ENCODE measurements around a stretch of chr2.

DNA sequence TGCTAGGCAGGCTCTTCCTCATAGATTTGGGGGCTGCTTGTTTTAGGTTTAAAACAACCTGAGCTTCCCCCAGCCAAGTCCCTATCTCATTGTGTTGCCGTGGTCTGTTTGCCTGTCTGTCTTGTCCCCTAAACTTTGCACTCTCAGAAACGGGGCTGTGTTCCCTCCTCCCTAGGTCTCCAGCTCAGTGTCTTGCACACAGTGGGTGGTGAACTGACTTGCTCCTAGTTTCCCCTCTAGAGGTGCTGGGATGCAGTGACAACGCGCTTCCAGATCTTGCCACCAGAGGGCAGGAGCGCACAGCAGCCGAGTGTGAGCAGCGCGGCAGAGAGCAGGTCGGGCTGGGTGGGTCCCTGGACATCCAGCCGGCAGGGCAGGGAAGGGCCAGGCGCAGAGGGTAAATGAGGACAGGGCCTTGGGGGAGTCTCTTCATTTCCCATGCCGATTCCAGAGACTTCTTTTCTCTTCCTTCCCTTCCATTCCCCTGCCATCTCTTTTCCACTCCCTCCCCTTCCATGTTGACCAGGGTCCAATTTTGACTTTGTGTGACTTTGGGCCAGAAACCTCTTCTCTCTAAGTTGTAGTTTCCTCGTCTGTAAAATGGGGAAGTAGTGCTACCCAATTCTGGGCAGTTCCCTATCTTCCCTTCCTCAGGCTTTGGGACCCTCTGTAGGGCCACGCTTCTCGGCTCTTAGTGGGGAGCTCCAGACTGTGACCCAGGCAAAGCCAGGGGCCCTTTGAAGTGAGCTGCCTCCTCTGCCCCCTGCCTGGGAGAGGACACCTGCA lies 43.5 kb upstream of the TAF1B start:
- RRBS = no CpG with 5 or more reads among the region's 15 CpGs

DNA sequence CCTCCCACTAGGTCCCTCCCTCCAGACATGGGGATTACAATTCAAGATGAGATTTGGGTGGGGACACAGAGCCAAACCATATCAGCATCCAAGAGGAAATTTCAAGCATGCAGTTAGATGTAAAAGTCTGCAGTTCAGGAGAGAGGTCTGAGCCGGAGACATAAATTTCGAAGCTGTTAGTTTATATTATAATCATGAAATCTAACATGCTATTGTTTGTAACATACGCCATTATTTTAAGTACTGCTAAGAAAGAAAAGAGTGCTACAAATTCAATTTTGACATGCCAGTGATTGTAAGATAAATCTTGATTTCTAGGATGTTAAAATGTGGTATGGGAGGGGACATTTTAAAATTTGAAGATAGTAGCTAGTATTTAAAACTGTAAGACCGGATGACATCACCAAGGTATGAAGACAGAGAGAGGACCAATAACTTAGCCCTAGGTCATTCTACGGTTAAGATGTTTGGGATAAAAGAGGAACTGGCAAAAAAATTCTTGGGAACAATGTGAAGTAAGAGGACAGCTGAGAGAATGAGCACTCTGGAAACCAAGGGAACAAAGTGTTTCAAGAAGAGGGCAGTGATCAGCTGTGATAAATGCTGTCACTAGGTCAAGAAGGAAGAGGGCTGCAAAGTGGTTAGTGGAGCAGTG lies 17.0 kb downstream of the TAF1B start:
- RRBS = no CpG with 5 or more reads among the region's 5 CpGs

DNA sequence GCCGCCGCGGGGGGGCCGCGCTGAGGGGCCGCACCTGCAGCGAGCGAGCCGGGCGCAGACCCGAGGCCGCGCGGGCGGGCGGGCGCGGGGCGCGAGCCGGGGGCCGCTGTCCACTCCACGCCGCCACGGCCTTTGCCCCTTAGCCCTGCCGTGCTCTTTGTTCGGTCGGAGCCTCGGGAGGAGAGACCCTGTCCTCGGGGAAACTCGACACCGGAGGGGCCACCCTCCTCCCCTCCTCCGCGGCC lies 305 bp downstream of the GRHL1 start:
- RRBS = 2% methylated on average over 24 of the region's 34 CpGs

DNA sequence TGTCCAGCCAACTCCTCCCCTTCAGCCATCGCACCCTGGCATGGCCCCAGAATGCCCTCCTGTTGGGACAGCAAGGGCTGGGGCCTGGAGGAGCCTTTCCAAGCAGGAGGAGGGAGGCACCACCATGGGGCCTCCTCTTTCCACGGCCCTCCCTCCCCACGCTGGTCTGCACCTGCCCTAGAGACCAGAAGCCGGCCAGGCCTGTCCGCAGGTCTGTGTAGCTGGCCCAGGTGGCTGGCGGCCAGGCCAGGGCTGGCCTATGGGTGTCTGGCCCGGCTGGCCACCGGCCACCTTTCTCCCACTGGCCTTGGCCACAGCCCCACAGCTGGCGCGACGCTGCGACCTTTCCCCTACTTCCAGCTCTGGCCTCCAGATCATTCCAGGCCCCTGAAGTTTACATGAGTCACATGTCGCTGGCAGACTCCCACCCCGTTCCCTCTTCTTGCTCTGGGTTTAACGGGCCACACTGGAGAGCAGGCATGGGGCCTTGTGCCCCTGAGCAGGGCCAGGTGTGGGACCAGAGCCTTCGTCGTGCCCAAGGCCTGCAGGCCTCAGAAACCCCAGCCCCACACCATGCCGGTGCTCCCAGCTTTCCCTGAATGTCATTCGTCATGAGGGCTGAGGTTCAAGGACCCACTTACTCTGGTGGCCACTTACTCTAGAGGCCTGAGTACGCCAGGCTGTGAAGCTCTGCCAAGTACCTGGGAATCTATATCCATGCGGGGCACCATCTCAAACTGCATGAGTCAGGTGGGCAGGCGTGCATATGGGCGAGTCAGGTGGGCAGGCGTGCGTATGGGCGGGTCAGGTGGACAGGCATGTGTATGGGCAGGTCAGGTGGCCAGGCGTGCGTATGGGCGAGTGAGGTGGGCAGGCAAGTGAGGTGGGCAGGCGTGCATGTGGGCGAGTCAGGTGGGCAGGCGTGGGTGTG lies 33.3 kb upstream of the KLF11 start:
- RRBS = 17% methylated on average over 3 of the region's 32 CpGs

DNA sequence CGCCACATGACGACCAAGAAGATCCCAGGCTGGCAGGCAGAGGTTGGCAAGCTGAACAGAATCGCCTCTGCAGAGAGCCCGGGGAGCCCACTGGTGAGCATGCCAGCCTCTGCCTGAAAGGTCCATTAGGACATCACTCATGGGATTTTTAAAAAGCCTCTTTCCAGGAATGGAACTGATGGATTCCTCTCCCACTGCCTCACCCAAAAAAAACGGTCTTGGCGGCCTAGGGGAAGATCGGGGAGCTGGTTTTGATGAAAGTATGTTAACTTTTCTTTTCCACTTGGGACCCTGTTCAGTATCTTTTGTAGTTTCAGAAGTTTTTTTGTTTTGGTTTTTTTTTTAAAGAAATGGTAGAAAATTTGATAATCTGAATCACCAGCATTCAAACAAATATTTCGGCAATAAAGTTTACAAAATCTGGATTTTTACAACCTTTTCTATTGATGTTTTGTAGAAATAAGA lies 9.1 kb downstream of the KLF11 start:
- RRBS = 90% methylated on average over 4 of the region's 8 CpGs

- RRBS = no CpG with 5 or more reads among the region's 7 CpGs
These were observed 1.4 kb downstream of the CYS1 start for GRCh38 chr2:10078726-10079197.

DNA sequence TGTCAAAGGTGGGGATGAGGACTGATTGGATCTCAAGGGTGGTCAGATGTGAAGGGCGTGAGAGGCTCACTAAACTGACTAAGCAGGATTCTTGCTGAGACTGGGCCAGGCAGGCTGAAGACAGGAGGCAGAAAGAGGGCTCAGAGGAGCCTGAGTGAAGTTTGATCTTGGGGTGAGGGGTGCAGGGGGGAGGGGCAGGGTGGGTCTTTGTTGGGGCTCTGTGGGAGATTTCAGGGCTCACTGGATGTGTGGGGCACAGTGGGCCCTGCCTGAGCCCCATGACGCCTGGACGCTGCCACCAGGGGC lies 30.0 kb downstream of the HPCAL1 start:
- RRBS = no CpG with 5 or more reads among the region's 3 CpGs

GRCh38 chr2:10365710-10366103 lies 63.0 kb downstream of the HPCAL1 start:
- RRBS = no CpG with 5 or more reads among the region's 16 CpGs

GRCh38 chr2:10405387-10405837 lies 42.7 kb downstream of the ODC1 start:
- RRBS = no CpG with 5 or more reads among the region's 14 CpGs

- RRBS = 97% methylated on average over 6 of the region's 20 CpGs
These were observed 41.5 kb downstream of the ODC1 start for GRCh38 chr2:10406451-10407153.

- RRBS = 97% methylated on average over 12 of the region's 29 CpGs
These were observed 21.4 kb downstream of the ODC1 start for GRCh38 chr2:10426594-10427221.

DNA sequence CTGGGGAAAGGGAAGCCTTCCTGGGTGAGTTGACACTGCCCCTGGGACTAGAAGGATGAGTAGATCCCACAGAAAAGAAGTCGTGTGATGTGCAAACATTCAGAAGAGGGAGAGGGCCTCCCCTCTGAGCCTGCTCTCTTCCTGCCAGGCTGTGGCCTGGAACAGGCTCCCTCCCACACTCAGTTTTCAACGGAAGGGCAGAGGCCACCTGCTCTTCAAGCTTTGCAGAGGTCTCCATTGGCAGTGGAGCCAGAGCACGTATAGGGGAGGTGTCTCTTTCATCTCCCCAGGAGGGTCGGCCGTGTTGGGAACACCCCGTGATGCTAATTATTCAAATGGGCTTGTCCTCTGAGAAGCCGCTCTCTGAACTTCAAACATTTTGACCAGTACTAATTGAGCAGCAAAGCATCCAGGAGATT lies 29.4 kb upstream of the ODC1 start:
- RRBS = no CpG with 5 or more reads among the region's 7 CpGs

GRCh38 chr2:10628545-10629338 lies 61.0 kb downstream of the NOL10 start:
- RRBS = no CpG with 5 or more reads among the region's 10 CpGs

DNA sequence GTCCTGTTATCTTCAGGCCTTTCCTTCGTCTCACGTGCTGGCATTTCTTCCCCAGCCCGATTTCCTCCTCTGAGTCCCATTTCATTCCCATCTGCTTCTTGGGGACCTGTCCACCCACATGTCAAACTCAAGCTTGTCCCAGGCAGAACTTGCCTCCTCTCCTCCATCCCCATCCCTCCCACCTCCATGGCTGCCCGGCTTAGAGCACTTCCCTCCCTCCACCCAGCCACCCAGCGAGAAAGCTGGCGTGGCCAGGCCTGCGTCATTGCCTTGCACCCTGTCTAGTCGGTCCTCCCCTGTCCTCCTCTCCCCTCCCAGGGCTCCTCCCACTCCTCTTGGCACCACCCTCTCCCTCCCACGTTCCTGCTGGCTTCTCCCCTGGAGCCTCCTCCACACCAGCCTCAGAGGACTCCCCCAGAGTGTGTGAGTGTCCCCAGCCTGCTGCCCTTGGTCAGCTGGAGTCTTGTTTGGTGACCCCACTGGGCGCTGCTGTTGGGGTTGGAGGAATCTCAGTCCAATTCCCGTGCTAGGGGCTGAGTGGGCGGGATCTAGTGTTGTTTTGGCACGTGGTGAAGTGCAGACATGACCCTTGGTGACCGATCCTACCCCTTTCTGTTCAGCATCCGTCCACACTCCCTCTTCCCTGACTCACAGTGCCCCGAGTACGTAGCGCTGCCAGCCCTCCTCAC lies 41.2 kb downstream of the ATP6V1C2 start:
- RRBS = no CpG with 5 or more reads among the region's 18 CpGs

DNA sequence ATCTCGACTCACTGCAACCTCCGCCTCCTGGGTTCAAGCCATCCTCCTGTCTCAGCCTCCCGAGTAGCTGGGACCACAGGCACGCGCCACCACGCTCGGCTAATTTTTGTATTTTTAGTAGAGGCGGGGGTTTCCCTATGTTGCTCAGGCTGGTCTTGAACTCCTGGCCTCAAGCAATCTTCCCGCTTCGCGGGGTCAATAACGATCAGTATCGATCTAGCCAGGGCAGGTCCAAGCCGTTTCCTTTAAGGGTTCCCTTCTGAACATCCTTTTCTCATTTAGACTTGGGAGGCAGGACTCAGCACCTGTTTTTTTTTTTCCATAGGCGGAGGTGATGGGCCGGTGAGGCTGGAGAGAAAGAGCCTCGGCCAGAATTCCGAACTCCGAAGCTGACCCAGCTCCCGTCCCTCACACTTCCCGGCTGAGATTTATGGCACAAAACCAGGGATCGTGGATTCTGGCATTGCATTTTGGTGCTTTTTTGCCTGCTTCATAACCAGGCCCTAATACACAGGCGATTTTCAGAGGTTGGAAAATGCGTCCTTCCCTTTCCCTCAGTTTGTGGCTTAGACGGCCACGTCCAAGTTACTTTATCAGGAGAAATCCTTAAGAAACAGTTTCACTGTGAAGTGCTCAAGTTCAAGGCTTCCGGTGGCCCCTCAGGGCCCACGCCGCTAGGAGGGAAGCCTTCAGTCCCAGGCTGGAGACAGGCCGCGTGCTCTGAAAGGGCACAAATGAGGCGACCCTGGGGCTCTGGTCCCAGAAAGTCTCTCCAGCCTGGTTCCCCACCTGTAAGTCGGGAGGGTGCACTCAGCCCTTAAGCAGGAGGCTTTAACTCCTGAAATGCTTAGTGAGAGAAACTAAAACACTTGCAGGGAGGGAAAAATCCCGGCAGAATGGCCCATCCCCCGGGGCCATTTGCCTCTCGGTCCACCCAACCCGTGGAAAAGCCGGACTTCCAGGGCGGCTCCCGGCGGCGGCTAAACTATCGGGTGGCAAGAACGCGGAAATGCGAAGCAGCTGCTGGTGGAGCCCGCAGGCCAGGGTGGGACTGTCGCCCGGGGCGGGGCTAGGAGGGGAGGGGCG lies 883 bp upstream of the SLC66A3 start:
- RRBS = 18% methylated on average over 16 of the region's 51 CpGs

DNA sequence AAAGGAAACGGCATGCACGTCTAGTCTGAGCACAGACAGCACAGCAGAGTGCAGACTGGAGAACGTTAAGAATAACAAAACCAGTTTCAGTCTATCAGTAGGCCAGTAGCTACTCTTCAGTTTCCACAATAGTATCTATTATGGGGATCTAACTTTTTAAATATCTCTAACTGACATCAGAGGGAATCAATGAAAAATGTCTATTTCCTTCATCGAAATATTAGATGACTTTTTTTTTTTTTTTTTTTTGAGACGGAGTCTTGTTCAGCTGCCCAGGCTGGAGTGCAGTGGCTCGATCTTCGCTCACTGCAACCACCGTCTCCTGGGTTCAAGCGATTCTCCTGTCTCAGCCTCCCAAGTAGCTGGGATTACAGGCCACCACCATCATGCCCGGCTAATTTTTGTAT lies 26.1 kb downstream of the SLC66A3 start:
- RRBS = no CpG with 5 or more reads among the region's 10 CpGs

GRCh38 chr2:11192155-11192957 lies 37.1 kb downstream of the SLC66A3 start:
- RRBS = no CpG with 5 or more reads among the region's 9 CpGs

DNA sequence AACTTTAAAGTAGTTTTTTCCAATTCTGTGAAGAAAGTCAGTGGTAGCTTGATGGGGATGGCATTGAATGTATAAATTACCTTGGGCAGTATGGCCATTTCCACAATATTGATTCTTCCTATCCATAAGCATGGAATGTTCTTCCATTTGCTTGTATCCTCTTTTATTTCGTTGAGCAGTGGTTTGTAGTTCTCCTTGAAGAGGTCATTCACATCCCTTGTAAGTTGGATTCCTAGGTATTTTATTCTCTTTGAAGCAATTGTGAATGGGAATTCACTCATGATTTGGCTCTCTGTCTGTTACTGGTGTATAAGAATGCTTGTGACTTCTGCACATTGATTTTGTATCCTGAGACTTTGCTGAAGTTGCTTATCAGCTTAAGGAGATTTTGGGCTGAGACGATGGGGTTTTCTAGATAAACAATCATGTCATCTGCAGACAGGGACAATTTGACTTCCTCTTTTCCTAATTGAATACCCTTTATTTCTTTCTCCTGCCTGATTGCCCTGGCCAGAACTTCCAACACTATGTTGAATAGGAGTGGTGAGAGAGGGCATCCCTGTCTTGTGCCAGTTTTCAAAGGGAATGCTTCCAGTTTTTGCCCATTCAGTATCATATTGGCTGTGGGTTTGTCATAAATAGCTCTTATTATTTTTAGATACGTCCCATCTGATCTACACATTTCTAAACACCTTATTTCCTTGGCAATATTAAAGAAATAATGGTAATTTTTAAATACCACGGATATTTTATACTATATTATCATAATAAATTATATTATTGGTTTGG lies 25.1 kb downstream of the ROCK2 start:
- RRBS = no CpG with 5 or more reads among the region's 4 CpGs

DNA sequence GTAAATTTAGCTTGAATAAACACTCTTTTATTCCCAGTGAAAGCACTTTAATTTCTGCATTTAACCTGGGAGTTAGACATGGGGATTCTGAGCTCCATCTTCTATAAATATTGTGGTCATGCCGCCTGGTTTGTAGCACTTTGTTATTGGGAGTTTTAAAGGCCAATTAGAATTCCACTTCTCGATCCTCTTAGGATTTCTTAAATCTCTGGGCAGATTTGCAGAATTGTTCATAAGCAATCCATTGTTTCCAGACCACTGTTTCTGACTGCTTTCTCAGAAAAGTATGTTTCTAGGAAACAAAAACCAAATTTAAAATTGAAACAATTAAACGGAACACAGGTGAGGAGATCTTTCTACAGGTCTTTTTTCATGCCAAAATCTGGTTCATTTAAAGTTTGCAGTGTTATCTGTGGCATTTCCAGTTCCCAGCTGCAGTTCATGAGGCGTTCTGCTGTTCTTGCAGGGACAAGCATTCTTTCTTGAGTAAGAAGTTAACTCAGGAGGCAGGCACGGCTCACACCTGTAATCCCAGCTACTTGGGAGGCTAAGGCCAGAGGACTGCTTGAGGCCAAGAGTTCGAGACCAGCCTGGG lies 18.1 kb upstream of the E2F6 start:
- RRBS = no CpG with 5 or more reads among the region's 6 CpGs

DNA sequence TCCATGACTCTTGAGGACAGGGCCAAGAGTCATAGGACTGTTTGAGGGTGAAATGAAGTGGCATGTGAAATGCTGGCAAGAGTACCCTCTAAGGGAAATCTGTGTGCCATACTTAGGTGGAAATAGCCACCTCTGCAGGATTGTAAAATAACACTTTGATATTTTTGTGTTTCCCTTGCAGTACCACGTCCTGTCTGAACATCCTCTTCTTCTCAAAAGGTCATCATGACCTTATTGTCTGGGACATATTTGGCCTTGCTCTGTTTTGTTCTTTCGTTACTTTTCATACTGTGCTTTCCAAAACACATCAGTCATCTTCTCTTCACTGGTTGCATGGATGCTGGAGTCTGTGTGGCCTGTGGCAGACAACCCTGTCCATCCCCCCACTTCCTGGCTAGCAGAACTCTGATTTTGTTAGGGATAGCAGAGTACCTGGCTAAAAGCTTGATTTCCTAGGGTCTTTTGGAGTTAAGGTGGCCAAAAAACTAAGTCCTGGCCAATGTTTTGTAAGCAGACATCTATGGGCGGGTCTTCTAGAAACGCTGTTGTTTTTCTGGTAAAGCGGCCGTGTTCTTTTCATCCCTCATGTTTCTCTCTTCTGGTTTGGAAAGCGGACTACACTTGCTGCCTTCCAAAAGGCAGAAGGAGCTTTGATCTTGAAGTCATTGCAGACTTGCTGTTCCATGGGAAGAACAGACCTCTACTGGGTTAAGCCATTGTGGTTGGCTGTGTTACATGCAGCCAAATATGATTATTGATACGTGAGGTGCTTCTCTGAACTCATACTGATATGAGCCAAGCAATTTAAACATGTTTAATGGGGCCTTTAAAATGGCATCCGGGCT lies 9.2 kb upstream of the GREB1 start:
- RRBS = no CpG with 5 or more reads among the region's 9 CpGs

All from amniotic epithelial cell (primary cell).